Astrocyte (in vitro differentiated cells and primary cell): ENCODE results near the genes IRF3 and CPT1C.

GRCh38 chr19:49592681-49593238 is 1.8 kb downstream of the PRR12 start:
- PRO-cap: no peak
- RRBS, 2 experiments: 4 to 6% methylated on average over 2 to 4 of the region's 22 CpGs

DNA sequence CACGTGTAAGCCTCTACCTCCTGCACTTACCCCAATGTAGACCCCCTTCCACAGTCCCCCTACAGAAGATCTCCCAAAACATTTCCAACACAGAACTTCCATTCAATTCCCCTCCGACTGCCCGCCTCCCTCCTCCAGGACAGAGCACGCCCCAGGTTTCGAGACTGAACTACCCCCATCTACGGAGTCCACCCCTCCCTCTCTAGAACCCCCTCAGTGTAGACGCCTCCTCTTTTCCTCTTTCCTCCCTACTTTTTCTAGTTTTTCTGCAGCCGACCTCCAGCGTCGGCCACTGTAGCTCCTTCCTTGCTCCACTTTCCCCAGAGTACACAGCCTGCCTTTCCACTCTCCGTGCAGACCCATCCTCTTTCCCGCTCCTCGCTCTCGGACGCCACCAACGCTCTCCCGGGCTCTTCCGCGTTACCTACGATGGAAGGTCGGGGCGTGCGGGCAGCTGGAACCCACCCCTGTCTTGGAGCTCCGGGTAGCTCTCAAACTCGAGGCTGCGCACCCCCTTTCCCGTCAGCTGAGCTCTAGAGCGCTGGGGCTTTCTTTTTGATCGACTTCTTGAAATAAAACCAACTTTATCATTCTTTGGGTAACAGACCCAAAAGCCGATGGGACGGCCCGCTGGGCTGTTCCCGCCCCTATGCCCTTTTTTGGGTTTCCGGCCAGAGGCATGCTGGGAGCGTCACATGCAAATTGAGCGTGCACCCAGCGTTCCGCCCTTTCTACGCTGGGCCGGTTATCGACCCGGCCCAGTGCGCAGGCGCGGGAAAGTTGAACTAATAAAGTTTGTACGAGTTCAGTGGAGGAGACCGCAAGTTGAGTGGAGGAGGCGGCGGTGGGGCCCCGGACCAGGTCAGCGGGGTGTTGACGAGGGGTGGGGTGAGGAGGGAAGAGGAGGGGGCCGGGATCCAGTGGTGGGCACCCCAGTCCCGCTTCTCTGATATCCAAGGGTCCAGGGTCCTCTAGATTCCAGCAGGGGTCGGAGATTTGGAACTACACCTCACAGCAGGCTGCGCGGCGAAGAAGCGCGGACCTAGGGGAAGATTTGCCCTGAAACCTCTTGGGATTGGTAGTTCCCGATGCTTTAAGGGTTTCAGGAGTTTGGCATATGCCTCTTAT is at the start of gene IRF3:
Gene IRF3, minus strand, starts transcription at position 651 of the 1,128 bp plus-strand sequence.
- PRO-cap: bidirectional peak, plus-strand start at position 417 of the sequence, minus-strand start at position 404 of the sequence; bidirectional peak, plus-strand start at position 788 of the sequence, minus-strand start at position 578 of the sequence; unidirectional peak, plus-strand start at position 1,012 of the sequence
- RRBS, 2 experiments: under 1 to 3% methylated on average over 16 to 23 of the region's 61 CpGs

DNA sequence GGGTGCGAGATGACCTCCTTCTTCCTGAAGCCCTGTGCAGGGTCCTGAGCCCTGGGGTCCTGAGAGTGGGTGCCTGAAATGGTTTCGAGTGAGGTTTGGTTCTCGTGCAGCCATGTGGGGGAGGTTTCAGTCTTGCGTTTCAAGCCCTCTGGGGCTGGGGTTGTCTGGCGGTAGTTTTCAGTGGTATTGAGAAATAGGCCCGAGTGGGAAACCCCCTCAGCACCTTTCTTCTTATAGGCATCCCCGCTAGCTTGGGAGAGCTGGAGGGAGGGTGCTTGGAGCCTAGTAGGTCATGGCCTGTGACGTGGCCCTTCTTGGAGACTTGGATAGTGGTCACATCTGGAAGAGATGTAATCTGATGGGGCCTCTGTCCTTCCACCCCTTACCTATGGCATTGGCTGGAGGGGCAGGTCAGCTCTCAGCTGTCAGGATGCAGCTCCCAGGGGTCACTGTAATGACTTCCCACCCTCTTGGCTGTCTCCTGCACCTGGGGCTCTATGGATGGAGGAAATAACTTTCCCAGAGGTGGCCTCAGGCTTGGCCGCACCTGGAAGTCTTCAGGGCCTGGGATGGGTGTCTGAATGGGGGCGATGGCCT is 1.3 kb downstream of the PRMT1 start:
- PRO-cap: no peak
- RRBS, 2 experiments: no CpG with 5 or more reads among the region's 10 CpGs

DNA sequence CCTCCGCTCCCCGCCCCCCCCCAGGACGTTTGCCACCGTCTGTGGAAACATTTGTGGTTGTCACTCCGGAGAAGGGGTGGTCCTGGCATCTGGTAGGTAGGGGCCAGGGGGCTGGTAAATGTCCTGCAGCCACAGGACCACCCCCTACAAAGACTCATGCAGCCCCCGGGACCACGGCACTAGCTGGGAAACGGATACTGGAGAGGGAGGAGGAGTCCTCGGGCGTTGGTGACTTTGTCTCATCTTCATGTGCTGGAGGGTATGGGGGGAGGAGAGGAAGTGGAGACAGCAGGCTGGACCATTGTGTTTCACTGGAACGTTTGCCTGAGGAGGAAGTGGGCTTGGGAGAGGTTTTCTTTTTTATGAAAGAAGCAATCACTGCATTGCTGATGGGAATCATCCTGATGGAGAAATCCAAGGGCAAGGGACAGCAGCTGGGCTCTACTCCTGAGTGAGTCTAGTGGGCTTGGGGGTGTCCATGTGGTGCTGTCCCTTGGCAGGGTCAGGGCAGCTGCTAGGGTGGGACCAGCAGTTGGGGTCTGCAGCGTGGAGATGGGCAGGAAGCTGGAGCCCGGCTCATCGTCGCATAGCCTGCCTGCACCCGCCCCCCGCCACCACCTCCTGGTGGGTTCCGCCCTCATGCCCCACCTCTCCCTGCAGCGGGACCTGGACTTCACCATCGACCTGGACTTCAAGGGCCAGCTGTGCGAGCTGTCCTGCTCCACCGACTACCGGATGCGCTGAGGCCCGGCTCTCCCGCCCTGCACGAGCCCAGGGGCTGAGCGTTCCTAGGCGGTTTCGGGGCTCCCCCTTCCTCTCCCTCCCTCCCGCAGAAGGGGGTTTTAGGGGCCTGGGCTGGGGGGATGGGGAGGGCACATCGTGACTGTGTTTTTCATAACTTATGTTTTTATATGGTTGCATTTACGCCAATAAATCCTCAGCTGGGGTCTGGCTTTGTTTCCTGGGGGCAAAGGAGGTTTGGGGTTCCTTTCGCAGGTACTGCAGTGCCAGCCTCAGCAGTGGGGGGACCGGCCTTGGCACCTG is 1.6 kb upstream of the ADM5 start:
- PRO-cap: no peak
- RRBS, 2 experiments: 70 to 85% methylated on average over 1 to 2 of the region's 35 CpGs

GRCh38 chr19:49690848-49691742 is at the start of gene CPT1C:
Gene CPT1C, plus strand, starts transcription at chr19:49691116.
- PRO-cap: bidirectional peak, plus-strand start at chr19:49690952, minus-strand start at chr19:49690978
- RRBS, 2 experiments: 2 to 3% methylated on average over 13 to 28 of the region's 55 CpGs

GRCh38 chr19:49803427-49804018 is 9.6 kb downstream of the FUZ start:
- PRO-cap: no peak
- RRBS, 2 experiments: 92 to 94% methylated on average over 2 of the region's 13 CpGs

DNA sequence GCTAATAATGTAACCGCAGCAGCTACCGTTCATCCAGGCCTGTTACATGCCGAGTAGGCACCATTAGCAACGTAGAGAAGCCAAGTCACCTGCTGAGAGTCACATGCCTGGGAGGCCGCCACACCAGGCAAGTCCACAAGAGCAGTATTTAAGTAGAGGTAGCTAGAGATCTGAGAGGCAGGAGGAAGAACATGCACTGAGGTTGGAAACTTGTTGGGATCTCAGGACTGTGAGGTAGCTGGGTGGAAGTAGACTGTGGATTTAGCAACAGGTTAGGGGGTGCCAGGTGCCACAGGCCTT is 3.3 kb downstream of the FUZ start:
- PRO-cap: no peak
- RRBS, 2 experiments: no CpG with 5 or more reads among the region's 5 CpGs

DNA sequence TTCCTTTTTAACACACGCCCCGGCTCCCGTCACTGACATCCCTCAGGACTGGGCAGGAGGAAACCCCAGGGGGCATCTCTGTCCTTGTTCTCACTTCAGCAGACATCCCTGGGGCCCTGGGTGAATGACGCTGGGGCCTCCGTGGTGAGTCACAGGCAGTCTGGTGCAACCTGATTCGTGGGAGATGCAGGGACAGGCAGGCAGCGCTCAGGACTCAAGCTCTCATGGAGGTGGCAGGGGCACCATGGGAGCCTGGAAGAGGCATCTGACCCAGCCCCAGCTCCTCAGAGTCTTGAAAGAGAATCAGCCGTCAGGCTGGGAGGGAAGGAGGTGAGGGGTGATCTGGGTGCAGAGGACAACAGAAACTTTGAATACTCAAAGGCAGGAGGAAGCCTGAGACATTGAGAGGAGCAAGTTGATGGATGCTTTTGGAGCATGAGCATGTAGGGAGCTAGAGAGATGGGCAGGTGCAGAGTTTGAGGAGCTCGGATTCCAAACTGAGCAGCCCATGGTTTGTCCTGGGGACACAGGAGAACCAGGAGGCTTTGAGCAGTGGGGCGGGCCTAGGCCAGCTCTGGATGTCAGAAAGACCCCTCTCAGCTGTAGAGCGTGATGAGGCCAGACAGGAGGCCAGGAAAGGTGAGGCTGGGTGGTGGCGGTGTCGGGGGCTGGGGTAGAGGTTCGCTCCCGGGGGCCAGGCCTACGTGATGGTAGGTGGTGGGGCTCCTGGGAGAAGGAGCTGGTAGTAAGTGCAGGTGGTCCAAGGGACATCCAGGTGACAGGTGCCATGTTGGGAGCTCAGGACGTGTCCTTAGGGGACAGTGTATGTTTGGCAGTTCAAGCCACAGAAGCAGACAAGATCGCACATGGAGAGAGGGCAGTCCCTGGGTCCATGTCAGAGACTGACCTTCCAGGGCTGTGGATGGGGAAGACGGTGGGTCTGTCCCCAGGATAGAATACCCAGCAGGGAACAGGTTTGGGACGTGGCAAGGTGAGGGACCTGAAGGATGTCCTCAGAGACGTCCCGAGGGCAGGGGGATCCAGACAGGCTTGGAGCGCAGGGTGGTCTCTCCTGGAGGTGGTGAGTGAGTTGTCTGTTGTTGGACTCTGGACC is 19.2 kb downstream of the MED25 start:
- PRO-cap: no peak
- RRBS, 2 experiments: 92 to 98% methylated on average over 2 of the region's 23 CpGs

DNA sequence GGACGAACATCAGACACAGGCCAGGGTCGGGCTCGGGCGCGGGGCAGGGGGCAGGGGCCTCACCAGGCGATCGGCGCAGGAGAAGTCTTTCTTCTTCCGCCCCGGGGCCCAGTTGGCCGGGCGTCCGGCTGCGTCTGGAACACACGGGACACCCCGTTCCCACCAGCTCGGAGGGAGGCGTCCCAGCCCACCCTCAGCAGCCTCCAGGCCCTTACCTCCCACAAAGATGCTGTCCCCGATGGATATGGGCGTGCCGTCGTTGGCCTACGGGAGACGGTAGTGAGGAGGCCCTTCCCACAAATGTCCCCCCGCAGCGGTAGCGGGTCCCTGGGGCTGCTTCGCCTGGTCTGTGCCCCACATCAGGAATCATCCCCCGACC is 4.9 kb downstream of the PNKP start:
- PRO-cap: no peak
- RRBS, 2 experiments: no CpG with 5 or more reads among the region's 29 CpGs

DNA sequence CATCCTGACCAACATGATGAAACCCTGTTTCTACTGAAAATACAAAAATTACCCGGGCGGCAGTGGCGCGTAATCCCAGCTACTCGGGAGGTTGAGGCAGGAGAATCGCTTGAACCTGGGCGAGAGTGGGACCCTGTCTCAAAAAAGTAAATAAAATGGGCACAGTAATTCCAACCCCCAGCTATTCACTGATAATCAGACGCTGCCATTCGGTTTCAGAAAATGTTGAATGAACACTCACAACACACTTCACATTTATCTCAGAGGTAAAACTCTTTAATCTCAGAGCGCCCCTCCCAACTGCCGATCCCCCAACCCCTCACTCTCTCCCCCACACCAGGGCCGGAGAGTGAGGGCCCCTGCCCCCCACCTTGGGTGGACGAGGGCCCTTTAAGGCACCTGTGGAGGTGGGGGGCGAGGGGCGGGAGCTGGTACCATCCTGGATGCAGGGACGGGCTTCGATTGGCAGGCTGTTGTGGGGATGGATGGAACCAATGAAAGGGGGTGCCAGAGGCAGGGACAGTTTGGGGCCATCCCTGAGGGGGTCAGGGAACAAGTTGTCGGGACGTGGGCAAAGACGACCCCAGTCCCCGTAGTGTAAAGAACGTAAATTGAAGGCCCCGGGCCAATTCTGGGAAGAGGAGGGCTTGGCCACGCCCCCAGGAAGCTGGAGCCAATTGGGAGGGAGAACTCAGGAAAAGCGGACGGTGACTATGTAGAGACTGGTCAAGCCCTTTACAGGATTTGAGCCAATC is 1.6 kb upstream of the PNKP start:
- PRO-cap: unidirectional peak, minus-strand start at position 613 of the sequence
- RRBS, 2 experiments: no CpG with 5 or more reads among the region's 26 CpGs

- PRO-cap: no peak
- RRBS, 2 experiments: no CpG with 5 or more reads among the region's 12 CpGs
Measured at GRCh38 chr19:49958159-49958707, 2.7 kb downstream of the SIGLEC11 start.

DNA sequence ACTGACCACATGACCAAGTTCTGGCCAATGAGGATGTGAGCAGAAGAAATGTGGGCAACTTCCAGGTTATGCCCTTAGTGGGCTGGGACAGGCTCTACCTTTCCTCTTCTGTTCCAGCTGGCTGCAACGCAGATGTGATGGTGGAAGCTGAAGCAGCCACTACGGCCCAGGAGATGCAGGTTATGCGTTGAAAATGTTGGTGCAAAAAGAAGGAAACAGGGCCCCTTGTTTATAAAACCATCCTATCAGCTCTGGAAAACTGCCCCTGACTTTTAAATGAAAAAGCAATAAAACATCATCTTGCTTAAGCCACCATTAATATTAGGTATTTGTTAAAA is 27.3 kb downstream of the VRK3 start:
- PRO-cap: no peak
- RRBS, 2 experiments: no CpG with 5 or more reads among the region's 3 CpGs

DNA sequence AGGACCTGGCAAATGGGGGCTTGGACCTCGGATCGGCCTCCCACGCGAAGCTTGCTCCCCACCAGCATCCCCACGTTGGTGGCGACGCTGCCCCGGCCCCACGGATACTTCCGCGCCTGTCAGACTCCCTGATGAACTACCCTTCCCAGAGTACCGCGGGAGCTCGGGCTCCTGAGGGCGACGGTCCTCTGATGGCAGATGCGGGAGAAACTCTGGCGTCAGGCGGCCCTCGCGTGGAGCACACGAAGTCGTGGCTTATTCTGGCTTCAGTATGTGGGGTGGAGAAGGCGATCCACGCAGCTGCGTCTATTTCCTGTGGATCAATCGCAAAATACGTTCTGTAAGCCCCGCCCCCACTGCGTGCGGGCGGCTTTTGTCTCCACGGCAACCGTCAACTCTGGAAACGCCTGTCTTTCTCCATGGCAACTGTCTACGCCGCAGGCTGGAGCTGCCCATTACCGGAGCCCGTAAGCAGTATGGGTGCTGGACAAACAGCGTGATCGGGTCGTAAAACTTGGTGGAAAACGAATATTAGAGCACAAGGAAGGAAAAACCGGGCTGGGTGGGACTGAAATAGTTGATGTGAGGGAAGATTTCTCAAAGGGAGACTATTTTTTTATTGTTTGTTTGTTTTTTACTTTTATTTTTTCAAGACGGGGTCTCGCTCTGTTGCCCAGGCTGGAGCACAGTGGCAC is 25.1 kb downstream of the ZNF473 start:
- PRO-cap: no peak
- RRBS, 2 experiments: 4 to 15% methylated on average over 2 to 4 of the region's 46 CpGs

- PRO-cap: no peak
- RRBS, 2 experiments: 1 to 3% methylated on average over 19 of the region's 56 CpGs
Measured at GRCh38 chr19:50147308-50148637, 15.3 kb downstream of the IZUMO2 start.

GRCh38 chr19:50169832-50170108 is 6.7 kb upstream of the IZUMO2 start:
- PRO-cap: no peak

DNA sequence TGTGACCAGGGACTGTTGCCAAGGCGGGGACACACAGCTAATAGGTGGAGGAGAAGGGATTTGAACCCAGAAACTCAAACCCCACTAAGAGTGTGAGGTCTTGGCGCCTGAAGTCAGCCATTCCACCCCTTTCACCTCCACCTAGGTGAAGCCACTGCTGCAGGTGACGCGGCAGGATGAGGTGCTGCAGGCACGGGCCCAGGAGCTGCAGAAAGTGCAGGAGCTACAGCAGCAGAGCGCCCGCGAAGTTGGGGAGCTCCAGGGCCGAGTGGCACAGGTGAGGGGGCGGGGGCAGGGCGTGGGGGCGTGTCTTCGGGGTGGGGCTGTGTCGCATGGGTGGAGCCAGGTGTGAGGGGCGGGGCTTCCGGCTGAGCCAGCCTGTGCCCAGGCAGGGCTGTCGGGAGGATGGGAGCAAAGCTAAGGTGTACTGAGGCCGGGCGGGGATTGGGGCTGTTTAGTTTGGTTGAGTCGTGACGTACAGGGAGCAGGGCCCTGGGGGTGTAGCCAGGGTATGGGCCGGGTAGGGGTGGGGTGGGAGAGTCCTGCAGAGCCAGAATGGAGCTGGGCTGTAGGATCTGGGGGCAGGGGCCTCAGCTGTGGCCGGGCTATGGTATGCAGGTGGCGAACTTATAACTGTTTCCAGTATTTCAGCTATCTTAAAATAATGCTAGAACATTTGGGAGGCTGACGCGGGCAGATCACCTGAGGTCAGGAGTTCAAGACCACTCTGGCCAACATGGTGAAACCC is 62.3 kb downstream of the KCNC3 start:
- PRO-cap: no peak
- RRBS, 2 experiments: 17 to 21% methylated on average over 6 of the region's 26 CpGs

- PRO-cap: no peak
- RRBS, 2 experiments: no CpG with 5 or more reads among the region's 28 CpGs
Measured at GRCh38 chr19:50279685-50280431, 49.3 kb downstream of the KCNC3 start.

GRCh38 chr19:50286166-50286857 is 42.9 kb downstream of the KCNC3 start:
- PRO-cap: no peak
- RRBS, 2 experiments: 85 to 92% methylated on average over 13 of the region's 20 CpGs

DNA sequence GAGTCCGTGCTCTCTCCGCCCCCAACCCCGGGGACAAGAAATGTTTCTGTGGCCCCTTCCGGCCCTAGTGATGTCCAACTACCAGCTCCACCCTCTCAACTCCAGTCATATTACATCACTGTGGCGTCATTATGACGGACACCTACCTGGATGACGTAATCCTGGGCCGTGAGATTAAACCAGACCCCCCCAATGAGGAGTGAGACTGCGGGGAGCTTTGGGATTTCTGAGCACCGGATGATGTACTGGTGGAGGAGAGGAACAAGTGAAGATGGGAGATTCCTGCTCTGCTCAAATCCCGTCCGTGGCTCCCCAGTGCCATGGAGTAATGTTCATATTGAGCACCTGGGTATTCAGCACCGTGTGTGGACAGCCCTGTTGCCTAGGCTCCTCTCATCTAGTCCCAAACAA is 5.0 kb upstream of the KCNC3 start:
- PRO-cap: no peak
- RRBS, 2 experiments: 0% methylated on average over 3 of the region's 13 CpGs; no CpG with 5 or more reads in 1 of the 2 experiments

DNA sequence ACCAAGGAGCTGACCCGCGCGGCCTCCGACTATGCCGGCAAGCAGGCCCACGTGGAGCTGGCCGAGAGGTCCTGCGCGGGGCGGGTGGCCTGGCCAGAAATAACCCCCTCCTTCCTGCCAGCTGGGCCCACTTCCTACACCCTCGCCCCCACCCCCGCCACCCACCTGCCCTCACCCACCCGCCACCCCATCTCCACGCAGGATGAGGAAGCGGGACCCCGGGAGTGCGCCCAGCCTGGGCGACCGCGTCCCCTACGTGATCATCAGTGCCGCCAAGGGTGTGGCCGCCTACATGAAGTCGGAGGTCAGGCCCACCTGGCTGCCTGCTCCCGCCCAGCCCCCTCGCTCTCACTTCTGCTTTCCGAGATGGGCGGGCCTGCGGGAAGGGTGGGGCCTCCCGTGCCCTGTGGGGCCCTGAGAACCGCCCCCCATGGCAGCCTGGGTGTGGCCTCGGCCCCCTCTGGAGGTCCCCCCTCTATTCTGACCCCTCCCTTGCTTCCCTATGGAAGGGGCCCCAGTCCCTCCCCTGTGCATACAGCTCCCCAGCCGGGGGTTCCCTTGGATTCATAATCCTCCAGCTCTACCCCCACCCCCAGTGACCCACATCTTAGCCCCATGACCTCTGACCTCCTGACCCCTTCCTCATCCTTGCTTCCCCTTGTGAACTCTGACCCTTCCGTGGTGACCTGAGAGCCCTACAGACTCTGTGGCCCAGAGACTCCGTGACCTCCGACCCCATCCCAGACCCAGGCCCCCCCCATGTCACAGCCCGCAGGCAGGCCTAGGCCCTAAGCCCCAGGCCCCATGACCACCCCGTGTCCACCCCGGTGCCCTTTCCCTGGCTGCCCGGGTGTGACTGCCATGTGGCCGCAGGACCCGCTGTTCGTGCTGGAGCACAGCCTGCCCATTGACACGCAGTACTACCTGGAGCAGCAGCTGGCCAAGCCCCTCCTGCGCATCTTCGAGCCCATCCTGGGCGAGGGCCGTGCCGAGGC is 2.9 kb upstream of the SPIB start:
- PRO-cap: no peak
- RRBS, 2 experiments: no CpG with 5 or more reads among the region's 49 CpGs